ENCODE measurements around a stretch of chr5.

- PRO-cap: no peak
These were observed 2.4 kb downstream of the F2R start for GRCh38 chr5:76718294-76718719.

- PRO-cap: no peak
These were observed 17.3 kb downstream of the F2R start for GRCh38 chr5:76732904-76733982.

GRCh38 chr5:76819486-76820407 is 917 bp downstream of the F2RL1 start:
- PRO-cap: no peak

DNA sequence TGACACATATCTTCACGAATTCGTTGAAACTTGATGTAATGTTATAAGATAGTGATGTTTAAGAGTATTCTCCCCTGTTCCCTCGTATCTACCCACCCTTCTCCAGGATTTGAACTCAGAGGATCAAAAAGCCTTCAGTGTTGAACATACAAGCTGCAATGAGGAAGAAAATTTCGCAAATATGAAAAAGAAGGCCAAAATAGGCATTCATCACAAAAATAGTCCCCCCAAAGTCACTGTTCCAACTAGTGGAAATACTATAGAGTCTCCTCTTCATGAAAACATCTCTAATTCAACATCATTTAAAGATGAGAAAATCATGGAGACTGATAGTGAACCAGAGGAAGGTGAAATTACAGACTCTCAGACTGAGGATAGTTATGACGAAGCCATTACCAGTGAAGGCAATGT is 16.0 kb downstream of the AGGF1 start:
- PRO-cap: no peak

GRCh38 chr5:77087712-77087852 is 497 bp upstream of the ZBED3 start:
- PRO-cap: no peak

GRCh38 chr5:77235783-77236548 is 25.5 kb downstream of the PDE8B start:
- PRO-cap: no peak

DNA sequence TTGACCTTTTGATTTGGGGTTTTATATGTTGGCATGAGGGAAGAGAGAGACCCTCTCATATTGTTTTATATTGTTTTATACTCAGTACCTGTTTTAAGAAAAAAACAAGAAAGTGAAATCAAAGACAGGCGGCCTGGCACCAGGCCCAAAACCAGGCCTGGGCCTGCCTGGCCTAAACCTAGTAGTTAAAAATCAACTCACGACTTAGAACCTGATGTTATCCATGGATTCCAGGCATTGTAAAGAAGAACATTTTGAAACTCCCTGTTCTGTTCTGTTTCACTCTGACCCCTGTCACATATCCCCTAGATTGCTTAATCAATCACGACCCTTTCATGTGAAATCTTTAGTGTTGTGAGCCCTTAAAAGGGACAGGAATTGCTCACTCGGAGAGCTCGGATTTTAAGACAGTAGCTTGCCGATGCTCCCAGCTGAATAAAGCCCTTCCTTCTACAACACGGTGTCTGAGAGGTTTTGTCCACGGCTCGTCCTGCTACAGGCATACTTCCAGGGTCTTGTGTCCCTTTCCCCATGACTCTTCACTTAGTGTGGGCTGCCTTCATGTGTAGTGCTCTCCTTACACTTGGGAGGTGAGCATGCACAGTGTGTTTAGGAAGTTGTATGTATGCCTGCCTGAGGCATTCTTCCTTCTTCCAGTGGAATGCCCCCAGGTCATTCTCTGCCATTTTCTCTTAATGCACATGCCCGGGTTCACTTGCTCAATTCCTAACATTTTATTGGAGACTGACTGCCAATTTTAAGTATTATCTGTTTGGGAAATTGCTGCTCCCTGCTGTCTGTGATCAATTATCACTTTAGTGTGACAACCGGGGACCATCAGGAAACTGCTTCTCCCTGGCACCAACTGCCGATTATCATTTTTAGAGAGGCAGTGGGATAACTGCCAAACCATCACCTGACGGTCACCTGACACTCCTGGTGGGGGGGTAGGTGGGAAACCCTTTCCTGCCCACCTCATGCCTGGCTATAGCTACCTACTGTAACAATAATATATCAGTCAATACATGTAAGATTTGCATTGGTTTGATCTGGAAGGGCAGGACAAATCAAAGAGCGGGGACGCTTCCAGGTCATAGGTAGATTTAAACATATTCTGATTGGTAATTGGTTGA is 17.7 kb downstream of the TBCA start:
- PRO-cap: no peak

DNA sequence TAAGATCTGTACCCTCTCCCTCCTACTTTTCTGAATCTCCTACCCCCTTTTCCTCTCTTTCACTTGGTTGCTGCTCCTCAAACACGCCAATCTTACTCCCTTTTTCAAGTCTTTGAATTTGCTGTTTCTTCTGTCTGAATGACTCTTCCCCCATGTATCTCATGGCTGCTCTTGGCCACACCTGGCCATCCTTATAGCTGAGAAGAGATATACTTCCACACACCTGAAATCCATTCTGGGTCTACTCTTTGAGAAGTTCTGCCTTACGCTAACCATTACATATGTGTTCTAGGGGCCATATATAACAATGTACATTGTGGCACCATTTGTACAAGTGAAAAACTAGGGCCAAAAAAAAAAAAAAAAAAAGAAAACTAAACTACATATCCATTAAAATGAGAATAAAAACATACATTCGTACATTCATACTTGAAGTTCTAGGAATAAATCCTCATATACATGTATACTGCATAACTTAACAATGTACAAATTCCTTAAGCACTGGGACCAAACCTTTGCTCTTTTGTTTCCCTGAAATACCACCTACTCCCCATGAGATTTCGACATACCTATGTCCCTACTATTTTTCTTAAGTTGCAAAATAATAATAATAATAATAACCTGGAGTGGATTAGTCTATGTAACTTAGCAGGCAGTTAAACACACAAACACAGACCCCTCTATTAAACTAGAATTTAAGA is 10.5 kb downstream of the TBCA start:
- PRO-cap: no peak

DNA sequence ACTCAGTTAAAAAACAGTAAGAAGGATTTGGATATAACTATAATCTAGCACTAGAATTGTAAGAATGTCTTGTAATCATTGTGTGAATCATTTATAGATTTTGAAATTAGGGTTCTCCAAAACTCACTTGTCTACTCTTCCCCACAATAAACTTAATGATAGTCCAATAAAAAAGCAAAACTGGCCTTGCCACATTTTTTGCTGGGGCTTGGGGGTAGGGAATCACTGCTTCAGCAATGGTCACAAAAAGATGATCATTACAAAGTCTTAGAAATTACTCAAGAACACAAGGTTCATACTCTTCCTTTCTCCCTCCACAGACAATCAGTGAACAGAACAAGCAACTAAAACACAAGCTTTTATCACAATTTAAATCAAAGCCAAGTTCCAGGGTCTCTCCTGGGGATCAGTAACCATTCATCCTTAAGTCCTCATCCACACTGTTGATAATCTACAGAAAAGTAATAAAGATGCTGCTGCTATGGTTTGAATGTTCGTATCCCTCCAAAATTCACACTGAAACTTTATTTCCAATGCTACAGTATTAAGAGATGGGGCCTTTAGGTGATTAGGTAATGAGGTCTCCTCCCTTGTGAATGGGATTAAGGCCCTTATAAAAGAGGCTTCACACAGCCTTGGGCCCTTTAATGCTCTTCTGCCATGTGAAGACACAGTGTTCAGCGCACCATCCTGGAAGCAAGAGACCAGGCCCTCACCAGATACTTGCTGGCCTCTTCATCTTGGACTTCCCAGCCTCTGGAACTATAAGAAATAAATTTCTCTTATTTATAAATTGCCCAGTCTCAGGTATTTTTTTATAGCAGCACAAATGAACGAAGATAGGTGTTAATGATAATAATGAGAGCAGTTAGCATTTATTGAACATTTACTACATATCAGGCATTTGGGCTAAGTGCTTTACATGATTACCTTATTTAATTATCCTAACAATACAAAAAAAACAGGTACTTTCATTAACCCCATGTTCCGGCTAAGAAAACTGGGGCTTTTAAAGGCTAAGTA is 8.5 kb downstream of the TBCA start:
- PRO-cap: no peak

- PRO-cap: no peak
These were observed 107.5 kb upstream of the TBCA start for GRCh38 chr5:77883684-77883931.

- PRO-cap: no peak
These were observed 137.2 kb downstream of the LHFPL2 start for GRCh38 chr5:78510976-78512147.

- PRO-cap: no peak
These were observed 56.5 kb downstream of the LHFPL2 start for GRCh38 chr5:78591867-78592676.

- PRO-cap: bidirectional peak, plus-strand start at chr5:78595449, minus-strand start at chr5:78595202
These were observed 53.5 kb downstream of the LHFPL2 start for GRCh38 chr5:78595018-78595507.

GRCh38 chr5:78985701-78986389 is 735 bp upstream of the ARSB start:
- PRO-cap: no peak

GRCh38 chr5:79047241-79047885 is 22.1 kb downstream of the DMGDH start:
- PRO-cap: no peak

GRCh38 chr5:79056862-79057268 is 12.6 kb downstream of the DMGDH start:
- PRO-cap: no peak

DNA sequence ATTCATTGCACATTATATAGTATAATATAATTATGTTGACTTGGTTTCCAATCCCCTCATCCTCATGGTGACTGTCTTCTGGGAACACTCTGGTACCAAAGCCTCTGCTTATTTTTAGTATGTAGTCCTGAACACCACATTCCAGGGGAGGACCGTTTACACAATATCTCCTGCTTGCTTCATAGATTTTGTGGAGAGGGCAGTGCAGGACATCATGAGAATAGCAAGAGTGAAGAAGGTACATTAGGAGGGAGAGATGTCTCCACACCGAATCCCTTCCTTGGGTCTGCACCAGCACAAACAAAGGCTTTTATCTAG is 20.5 kb upstream of the BHMT start:
- PRO-cap: no peak

DNA sequence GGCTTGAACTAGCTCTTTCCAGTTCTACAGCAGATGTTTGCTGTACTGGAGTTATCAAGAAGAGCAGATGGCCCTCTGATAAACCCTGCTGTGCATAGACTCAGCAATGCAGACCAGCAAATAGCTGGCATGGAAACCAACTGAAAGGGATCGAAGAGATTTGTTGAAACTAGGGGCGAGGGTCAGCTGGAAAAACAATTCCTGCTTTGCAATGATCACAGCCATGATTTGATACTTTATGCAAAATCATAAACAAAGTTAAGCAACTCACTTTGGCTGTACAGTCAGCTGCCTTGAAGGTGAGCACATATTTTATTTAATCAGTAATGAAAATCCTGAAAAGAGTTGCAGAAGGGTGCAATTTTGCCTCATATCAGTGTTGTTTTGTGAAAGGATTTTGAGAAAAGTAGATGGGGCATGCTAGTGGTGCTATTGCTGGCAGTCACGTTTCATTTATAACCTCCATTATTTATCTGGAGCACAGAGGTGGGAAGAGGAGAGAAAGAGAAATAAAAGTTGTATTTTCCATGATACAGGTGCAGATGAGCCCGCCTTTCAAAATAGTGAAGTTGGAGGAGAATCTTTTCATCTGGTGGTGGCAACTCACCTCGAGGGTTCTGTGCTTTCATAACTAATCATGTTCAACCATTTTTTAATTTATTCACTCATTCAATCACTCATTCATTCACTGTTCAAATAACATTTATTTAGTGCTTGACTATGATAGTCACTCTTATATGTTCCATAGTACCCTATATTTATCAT is 17.6 kb upstream of the BHMT start:
- PRO-cap: no peak

GRCh38 chr5:79300518-79301084 is 64.7 kb downstream of the JMY start:
- PRO-cap: no peak

DNA sequence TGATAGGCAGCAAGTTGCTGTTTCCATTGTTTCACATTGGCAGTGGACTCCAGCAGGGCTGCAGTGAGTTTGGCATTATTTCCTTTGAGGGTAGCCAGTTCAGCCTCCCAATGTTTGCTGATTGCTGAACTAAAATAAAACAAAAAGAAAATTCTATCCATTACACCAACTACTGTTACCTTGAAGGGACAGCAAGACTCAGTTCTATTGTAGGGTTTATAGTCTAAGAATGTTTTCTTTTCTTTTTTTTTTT is 112.1 kb downstream of the HOMER1 start:
- PRO-cap: no peak